Cytotoxic T cell (primary cell): ENCODE data around the genes LRGUK, SLC35B4 and AKR1B15.

- PRO-cap, 2 experiments = no peak in any of the 2 experiments
These were observed 88.8 kb downstream of the PODXL start for GRCh38 chr7:131467657-131468089.

DNA sequence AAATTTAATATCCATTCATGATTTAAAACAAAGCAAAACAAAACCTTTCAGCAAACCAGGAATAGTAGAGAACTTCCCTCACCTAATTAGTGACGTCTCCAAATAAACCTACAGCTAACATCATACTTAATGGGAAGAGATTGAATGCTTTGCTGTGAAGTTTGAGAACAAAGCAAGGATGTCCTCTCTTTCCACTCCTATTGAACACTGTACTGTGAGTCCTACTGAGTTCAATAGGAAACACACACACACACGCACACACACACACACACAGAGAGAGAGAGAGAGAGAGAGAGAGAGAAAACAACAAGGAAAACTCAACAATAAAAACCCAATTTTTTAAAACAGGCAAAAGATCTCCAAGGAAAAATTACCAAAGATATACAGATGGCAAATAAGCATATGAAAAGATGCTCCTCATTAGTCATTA lies 32.3 kb downstream of the PODXL start:
- PRO-cap, 2 experiments = no peak in any of the 2 experiments

DNA sequence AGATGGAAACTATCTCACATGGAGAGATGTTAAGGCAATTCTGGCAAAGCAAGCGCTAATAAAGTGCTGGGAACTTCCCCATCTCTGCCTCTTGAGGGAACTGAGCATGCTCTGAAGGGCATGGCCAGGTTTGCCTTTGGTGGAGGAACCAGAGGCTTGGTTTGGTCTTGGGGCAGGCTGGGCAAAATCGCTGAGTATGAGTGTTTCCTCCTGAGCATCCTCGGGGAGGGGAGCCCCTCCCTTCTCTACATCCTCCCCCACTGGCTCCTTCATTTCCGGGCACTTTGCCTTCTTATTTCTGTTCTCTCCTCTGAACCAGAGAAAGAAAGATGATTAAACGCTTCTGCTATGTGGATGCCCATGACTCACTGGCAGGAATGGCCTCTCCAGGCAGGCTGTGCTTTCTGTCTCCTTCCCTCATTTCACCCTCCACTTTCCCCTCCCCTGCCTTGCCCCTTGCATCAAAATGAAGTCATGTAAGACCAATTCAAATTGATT lies 509.1 kb upstream of the PODXL start:
- PRO-cap, 2 experiments = no peak in any of the 2 experiments

- PRO-cap, 2 experiments = no peak in any of the 2 experiments
These were observed 448.0 kb downstream of the PLXNA4 start for GRCh38 chr7:132128050-132128965.

GRCh38 chr7:132225197-132225549 lies 351.1 kb downstream of the PLXNA4 start:
- PRO-cap, 2 experiments = no peak in any of the 2 experiments

DNA sequence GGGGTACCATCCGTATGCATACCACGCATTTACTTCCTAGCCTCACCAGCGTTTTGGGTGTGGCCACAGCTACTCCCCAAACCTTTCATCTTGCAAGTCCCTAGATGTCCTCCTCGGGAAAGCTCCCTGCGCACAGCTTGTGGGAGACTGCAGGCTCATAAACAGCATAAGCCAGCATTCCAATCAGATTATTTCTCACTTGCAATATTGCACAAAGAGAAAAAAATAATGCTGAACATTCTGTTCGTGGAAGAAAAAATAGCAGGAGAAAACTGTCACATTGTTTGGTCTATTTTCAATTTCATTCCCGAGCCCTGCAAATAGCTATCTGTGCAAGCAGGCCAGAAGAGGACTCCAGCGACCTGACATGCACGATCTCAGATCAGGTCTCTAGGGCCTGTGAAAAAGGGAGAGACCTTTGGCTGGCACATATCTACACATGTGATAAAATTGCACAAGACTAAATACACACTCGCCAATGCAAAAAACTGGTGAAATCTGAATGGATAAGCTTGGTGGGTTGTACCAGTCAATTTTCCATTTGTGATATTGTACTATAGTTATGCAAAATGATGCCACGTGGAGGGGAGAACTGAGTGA lies 175.5 kb downstream of the PLXNA4 start:
- PRO-cap, 2 experiments = no peak in any of the 2 experiments

- PRO-cap, 2 experiments = peak in 1 of 2 experiments; most common minus-strand start chr7:132485719 (in 1)
These were observed 90.8 kb downstream of the PLXNA4 start for GRCh38 chr7:132485482-132485783.

DNA sequence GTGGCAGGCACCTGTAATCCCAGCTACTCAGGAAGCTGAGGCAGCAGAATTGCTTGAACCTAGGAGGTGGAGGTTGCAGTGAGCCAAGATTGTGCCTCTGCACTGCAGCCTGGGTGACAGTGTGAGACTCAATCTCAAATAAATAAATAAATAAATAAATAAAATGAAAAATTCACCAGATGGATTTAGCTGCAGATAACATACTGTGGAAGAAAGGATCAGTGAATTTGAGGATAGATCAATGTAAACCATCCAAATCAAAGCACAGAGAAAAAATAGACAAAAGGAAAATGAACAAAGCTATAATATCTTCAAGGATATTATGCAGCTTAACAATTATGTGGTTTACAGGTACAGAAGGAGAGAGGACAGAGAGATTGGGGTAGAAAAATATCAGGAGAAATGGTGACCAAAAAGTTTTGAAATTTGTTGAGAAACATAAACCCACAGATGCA lies 124.4 kb downstream of the EXOC4 start:
- PRO-cap, 2 experiments = no peak in any of the 2 experiments

DNA sequence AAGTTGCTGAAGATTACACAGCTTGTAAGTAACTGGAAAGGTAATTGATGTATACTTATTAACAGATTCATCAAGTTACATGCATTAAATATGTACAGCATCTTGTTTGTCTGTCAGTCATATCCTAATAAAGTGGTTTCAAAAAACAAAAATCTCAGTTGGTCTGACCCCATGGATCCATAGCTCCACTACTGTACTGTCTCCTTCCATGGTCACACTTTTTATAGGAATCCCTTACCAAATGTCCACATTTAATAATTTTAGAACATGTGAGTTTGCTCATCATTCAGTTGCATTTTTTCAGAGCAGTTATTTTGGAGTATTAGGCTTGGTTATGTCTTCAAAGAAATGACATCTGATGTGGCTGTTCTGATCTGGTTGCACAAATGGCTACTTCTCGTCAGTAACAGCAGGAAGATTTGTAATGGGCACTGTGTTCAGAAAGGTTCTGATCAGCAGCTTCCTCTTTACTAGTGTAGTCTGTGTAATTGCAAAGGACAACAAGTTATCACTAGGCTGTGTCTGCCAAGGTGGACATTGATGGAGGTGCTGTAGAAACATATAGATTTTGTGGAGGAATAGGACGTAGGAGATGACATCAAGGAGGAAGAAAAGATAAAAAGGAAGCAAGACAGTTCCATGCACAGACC lies 418.3 kb upstream of the LRGUK start:
- PRO-cap, 2 experiments = no peak in any of the 2 experiments

DNA sequence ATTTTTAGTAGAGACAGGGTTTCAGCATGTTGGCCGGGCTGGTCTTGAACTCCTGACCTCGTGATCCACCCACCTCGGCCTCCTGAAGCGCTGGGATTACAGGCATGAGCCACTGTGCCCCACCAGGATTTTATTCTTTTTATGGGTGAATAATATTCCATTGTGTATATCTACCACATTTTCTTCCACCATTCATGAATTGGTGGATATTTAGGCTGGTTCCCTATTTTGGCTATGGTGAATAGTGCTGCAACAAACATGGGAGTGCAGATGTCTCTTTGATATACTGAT lies 136.6 kb upstream of the LRGUK start:
- PRO-cap, 2 experiments = no peak in any of the 2 experiments

DNA sequence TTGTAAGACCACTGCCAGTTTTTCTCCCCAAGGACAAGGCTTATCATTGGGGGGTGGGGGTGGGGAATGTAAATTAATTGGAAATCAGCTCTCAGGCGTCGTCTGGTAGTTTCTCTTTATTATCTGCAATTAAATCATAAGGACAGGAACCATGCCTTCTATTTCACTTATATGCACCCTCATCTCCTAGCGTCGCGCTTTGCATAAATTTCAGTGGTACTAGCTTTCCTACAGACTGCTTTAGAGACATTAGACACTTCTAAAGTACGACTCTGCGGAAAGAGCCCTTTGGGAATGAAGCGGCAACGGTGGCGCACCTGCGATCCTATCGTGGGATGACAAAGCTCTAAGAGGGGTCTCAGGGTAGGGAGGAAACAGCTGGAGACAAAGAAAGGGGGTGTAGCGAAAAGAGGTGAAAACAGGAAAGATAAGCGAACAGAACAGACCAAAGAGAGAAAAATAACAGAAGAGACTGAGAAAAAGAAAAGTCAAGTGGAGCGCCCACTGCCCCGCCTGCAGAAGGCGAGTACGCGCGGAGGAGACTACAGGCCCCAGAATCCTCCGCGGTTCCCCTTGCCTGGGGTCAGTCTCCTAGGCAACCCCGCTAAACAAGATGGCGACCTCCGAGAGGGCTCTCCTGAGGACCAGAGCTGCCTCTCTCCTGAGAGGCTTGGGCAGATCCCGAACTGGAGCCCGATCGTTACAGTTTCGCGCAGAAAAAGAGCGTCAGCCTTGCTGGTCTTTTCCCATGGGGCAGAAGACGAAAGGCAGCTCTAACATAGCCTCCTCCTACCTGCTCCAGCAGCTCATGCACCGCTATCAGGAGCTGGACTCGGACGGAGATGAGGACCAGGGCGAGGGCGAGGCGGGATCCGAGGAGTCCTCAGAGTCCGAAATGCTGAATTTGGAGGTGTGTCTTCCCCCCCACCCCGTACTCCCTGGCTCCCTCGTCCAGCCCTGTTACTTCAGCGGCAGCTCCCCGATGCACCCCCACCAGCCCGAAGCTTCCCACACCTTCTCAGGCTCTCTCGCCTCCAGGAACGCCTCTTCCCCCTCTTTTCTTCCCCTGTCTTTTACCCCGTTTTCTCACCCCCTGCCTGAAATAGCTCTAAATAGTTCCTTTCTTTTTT lies at the start of gene LRGUK:
Gene LRGUK, plus strand, starts transcription at position 586 of the 1,130 bp plus-strand sequence.
- PRO-cap, 2 experiments = no peak in any of the 2 experiments

GRCh38 chr7:134316295-134317551 lies at the start of gene SLC35B4:
Gene SLC35B4 (minus strand): TSS chr7:134316930.
- PRO-cap, 2 experiments = peak in 2 of 2 experiments; most common plus-strand start chr7:134317212 (in 2); most common minus-strand start chr7:134317075 (in 1)

DNA sequence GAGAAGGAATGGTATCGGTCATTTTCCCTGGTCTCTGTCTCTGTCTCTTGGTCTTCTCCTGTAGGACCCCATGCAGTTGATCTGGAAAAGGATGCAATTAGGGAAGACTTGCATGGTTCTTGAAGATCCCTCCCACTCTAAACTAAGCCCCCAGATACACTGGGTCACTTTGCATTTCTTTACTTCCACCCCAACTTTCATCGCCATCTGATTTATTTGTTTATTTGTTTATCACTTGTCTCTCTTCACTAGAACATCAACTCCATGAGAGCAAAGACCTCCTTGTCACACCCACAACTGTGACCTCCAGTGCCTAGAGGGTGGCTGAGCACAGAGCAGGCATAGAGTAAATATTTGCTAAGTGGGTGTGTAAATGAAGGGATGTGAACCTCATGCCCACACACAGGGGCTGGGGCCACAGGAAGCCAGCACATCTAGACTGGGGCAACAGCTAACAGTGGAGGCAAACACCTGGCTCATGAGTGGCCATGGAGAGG lies 40.0 kb downstream of the AKR1B1 start:
- PRO-cap, 2 experiments = no peak in any of the 2 experiments

GRCh38 chr7:134432237-134433050 lies 26.5 kb downstream of the AKR1B1 start:
- PRO-cap, 2 experiments = peak in 2 of 2 experiments; most common plus-strand start chr7:134432558 (in 2); most common minus-strand start chr7:134432534 (in 1)

DNA sequence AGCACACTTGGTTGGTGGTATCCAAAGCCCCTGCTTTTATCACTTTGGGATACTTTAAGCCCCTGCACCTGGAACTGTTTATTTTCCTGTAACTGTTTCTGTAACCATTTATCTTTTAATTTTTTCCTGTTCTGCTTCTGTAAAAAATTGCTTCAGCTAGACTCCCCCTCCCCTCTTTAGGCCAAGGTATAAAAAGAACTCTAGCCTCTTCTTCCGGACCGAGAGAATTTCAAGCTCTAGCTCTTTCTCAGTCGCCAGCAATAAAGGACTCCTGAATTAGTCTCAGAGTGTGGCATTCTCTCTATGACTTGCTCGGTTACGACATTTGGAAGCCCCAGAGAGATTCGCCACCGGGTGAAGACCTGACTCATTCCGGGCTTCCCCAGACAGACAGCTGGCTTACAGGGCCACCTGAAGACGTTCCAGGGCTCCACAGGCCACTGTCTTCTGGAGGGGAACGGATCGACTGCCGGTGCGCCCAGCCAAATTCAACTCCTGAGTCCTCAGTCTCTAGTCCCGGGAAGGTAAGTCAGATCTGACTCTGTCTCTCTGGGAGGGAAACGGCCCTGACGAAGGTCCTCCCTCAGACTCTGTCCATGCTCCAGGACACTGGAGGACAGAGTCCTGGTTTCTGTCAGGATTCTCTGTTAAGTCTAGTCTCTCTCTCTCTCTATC lies at the start of gene AKR1B15:
Gene AKR1B15, plus strand, starts transcription at position 385 of the 675 bp plus-strand sequence.
- PRO-cap, 2 experiments = no peak in any of the 2 experiments

DNA sequence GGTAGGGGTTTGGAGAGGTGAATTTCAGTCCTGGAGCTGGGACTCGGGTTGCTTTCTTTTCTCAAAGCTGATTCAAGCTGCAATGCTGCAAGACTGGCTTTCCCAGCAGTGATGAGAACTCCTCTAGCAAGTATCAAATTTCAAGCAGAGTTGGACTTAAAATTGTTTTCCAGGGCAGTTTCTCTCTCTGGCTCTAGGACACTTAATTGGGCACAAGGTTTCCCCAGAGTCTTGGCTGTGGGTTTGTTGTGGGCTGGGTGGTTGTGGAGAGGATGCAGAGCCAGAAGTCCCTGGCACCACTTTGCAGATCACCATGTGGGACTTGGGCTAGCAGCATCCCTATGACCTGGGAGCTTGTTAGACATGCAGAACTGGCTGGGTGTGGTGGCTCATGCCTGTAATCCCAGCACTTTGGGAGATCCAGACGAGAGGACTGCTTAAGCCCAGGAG lies 16.8 kb downstream of the AKR1B15 start:
- PRO-cap, 2 experiments = no peak in any of the 2 experiments

DNA sequence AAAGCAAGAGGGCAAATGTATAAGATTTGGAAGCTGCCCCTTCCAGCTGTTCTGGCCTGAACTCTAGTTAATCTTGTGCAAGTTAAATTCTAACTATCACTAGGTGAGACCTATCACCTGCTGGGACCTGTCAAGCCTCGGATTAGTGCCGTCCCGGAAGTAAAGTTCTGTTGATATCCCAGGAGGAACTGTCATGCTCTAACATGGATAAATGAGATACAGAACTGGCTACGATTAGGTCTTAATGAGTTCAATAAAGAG lies 1.2 kb upstream of the BPGM start:
- PRO-cap, 2 experiments = no peak in any of the 2 experiments

GRCh38 chr7:134669413-134669759 lies 22.7 kb downstream of the BPGM start:
- PRO-cap, 2 experiments = peak in 2 of 2 experiments; most common plus-strand start chr7:134669626 (in 2); most common minus-strand start chr7:134669551 (in 2)

- PRO-cap, 2 experiments = no peak in any of the 2 experiments
These were observed 46.6 kb downstream of the BPGM start for GRCh38 chr7:134693107-134693709.

DNA sequence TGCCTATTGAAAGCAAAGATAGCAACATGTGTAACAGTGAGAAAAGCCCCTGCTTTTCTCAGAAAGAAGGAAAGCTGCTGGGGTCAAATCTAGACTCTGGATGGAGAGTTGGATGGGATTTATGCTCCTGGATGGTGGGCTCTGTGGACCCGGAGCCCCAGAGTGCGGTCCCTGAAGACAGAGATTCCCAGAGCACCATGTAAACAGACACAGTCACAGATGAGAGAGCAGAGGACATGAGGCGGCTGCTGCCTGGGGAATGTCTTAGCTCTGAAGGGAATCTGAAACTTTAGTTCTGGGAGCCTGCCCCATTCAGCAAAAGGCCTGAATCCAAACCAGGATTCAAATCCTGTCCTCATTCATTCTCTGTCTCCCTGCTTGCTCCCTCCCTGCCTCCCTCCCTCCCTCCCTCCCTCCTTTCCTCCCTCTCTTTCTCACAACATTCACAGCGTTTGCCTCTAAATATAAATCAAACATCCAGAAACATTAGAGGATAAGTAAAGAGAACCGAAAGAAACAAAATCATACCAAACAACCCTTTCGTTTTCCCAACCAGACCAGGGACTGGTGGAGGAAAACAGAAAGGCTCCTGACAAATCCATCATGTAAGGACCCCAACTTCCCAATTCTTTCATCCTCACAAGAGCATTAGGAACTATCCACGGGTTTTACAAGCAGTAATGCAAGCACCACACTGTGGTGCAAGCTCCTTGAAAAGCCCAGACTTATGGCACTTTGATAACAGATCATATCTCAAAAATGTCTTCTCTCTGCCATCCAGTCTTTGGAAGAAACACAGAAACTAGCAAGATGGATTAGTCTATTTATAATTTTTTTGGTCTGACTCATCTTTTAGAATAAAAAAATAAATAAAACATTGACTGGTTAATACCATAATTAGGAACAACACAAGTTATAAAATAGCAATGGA lies 49.4 kb upstream of the CALD1 start:
- PRO-cap, 2 experiments = no peak in any of the 2 experiments